MCF 10A (cell line): ENCODE data around the genes UBE2Q1, ADAR and CKS1B.

- PRO-cap, result bidirectional peak, plus-strand start at chr1:154182777, minus-strand start at chr1:154182707; bidirectional peak, plus-strand start at chr1:154182927, minus-strand start at chr1:154182926; bidirectional peak, plus-strand start at chr1:154183293, minus-strand start at chr1:154183187
- RRBS, result 1% methylated on average over 11 of the region's 60 CpGs
Observed at GRCh38 chr1:154182485-154183481, 9.1 kb downstream of the TPM3 start.

DNA sequence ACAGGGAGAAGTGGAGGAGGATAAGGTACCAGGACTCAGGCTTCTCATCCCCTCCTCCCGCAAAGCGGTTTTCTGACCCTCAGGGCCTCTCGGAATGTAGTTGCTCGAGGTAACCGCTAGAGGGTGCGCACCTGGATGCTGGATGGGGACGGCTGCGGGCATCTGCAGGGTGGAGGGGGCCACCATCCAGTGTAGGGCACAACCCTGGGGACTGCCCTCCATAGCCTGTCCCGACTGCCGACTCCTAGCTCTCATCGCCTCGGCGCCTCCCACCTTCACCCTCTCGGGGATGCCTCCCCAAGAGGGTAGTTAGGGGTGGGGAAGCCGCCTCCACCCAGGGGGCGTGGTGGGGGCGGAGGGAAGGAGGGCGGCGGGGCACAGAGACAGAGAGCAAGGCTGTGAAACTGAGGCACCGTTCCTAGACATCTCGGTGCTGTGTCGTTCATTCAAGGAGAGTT is 656 bp upstream of the ATP8B2 start:
- PRO-cap, result unidirectional peak, plus-strand start at position 170 of the sequence; unidirectional peak, plus-strand start at position 189 of the sequence
- RRBS, result no CpG with 5 or more reads among the region's 22 CpGs

DNA sequence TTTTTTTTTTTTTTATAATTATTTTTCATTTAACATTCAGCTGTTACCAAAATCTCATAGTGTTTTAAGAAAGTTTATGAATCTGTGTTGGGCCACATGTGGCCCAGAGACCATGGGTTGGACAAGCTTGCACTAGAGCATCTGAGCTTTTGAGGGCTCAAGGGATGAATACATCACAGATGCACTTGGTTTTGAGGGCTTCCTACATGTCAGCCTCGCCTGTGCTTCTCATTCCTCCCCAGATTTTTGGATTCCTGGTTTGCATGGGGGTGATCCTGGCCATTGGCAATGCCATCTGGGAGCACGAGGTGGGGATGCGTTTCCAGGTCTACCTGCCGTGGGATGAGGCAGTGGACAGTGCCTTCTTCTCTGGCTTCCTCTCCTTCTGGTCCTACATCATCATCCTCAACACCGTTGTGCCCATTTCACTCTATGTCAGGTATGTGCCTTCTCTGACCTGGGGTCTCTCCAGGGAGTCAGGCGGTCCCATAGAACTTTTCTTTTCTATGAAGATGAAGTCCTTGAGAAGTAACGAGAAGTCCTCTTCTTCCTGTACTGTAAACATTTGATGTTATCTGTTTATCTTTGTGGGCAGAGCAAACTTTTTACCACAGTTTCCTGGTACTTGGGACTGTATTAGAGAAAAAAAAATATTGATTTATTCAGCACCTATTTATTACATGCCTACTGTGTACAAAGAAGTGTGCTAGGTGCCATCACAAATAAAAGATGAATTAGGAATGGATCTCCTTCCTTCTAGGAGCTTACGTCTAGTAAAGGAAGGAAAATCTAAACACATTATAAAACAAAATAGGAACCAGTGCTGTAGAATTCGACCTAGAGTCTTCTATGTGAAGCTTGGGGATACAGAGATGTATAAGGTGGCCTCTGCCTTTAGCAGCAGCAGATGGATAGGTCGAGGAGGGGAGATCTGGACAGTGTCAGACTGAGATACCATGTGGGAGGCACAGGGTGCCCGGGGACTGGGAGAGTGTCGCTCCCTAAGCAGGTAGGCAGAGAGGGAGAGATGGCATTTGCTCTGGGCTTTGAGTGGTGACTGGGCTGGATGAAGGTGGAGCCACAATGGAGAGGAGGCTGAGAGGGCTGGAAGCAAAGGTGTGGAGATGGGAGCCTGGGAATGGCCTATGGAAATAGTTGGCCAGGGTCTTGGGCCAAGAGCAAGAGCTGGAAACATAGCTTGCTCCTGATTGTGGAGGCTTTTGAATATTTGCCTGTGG is 12.2 kb downstream of the ATP8B2 start:
- PRO-cap, result no peak
- RRBS, result no CpG with 5 or more reads among the region's 12 CpGs

DNA sequence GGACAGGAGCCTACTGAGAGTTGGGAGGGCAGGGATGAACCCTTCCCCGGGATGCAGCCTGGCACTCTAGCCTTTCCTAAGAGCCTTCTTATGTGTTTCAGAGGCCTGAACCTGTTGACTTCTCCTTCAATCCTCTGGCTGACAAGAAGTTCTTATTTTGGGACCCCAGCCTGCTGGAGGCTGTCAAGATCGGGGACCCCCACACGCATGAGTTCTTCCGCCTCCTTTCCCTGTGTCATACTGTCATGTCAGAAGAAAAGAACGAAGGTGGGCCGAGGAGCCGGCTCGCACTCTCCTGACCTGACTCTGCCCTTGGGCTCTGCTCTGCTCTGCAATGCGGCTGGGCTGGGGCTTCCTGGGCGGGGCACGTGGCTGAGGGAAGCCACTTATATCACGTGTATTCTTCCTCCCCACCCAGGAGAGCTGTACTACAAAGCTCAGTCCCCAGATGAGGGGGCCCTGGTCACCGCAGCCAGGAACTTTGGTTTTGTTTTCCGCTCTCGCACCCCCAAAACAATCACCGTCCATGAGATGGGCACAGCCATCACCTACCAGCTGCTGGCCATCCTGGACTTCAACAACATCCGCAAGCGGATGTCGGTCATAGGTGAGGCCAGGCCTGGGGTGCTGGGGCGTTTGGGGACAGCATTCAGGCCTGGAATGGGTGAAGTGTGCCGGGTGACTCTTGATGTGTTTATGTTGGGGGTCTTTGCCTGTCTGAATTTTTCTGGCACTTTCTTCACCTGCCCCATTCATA is 17.5 kb downstream of the ATP8B2 start:
- PRO-cap, result no peak
- RRBS, result 44% methylated on average over 3 of the region's 21 CpGs

DNA sequence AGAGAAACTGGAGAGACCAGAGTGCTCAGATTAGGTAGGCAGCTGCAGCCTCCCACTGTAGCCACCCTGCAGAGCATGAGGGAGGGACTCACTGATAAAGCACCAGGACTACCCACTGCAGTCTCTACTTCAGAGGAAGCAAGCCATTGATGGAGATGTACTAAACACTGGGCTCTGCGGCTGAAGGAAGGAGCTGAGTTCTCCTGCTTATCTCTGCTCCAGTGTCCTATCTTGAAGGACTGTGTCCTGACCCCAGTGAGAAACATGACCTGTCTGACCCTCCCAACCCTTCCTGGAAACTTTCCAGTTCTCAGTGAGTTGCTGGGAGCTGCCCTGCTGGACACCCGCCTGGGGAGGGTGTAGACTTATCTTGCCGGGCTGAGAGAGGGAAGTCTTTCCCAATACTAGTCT is 29.2 kb downstream of the ATP8B2 start:
- PRO-cap, result no peak
- RRBS, result no CpG with 5 or more reads among the region's 3 CpGs

- PRO-cap, result no peak
- RRBS, result no CpG with 5 or more reads among the region's 10 CpGs
Observed at GRCh38 chr1:154431539-154432190, 26.5 kb downstream of the IL6R start.

- PRO-cap, result no peak
- RRBS, result no CpG with 5 or more reads among the region's 9 CpGs
Observed at GRCh38 chr1:154441849-154442456, 36.8 kb downstream of the IL6R start.

GRCh38 chr1:154558066-154559167 is at the start of gene UBE2Q1:
Gene UBE2Q1, minus strand, starts transcription at chr1:154558662.
- PRO-cap, result bidirectional peak, plus-strand start at chr1:154558992, minus-strand start at chr1:154558677
- RRBS, result 2% methylated on average over 23 of the region's 110 CpGs

- PRO-cap, result no peak
- RRBS, result 43% methylated on average over 1 of the region's 11 CpGs
Observed at GRCh38 chr1:154583376-154584095, 16.0 kb downstream of the CHRNB2 start.

DNA sequence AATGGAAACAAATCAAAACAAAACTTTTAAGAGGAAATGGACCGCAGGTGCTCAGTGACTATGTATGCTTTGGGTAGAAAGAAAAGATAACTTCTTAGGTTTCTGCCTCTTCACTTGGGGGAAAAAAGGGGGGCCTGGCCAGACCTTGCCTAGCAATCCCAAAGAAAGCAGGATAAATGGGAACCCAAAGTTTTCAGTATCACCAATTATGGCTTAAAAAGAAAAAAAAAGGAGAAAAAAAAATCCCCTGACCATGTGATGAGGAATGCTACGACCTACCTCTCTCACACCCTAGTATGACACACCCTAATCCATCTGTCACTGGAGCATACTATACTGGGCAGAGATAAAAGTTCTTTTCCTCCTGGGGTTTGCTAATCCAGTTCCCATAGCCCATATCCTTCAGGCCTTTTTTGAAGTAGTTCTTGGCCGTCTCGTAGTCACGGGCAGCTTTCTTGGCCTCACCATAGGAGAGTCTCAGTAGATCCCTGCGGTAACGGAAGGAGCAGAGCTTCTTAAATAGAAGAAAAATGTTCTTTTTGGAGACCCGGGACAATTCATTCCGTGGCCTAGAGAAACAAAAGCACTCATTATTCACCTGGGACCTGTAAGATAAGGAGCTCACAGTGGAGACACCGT is 17.0 kb downstream of the CHRNB2 start:
- PRO-cap, result no peak
- RRBS, result no CpG with 5 or more reads among the region's 10 CpGs

DNA sequence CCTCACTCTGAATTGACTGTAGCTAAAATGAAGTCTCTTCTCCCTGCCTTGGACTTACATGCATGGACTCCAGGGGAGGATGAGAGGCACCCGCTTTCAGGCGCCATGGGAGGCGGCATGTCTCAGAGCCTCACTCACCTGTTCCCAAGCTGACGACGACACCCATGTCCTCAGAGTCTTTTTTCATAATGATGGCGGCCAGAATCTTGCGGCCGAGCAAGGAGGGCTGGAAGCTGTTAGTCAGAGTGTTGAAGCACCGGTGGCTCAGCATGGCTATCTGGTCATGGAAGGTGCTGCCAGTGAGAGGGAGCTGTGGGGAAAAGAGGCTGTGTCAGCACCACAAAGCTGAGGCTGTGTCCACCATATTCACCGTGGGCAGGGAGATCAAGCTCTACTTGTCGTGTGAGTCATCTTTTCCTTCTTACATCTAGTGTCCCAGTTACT is 18.3 kb downstream of the ADAR start:
- PRO-cap, result no peak
- RRBS, result no CpG with 5 or more reads among the region's 11 CpGs

- PRO-cap, result no peak
- RRBS, result no CpG with 5 or more reads among the region's 5 CpGs
Observed at GRCh38 chr1:154599208-154600163, 8.5 kb downstream of the ADAR start.

- PRO-cap, result bidirectional peak, plus-strand start at chr1:154607946, minus-strand start at chr1:154607962; bidirectional peak, plus-strand start at chr1:154608346, minus-strand start at chr1:154608186
- RRBS, result under 1% methylated on average over 30 of the region's 65 CpGs
Observed at GRCh38 chr1:154607324-154608408, at the start of gene ADAR. Gene ADAR, minus strand, starts transcription at chr1:154608186.

- PRO-cap, result bidirectional peak, plus-strand start at chr1:154937356, minus-strand start at chr1:154936958
- RRBS, result 0% methylated on average over 2 of the region's 34 CpGs
Observed at GRCh38 chr1:154937132-154938089, 892 bp upstream of the PMVK start.

- PRO-cap, result no peak
- RRBS, result no CpG with 5 or more reads among the region's 8 CpGs
Observed at GRCh38 chr1:154968385-154969178, 2.0 kb downstream of the SHC1 start.

- PRO-cap, result bidirectional peak, plus-strand start at chr1:154974681, minus-strand start at chr1:154974376; bidirectional peak, plus-strand start at chr1:154975017, minus-strand start at chr1:154974882
- RRBS, result no CpG with 5 or more reads among the region's 49 CpGs
Observed at GRCh38 chr1:154974597-154975382, at the start of gene CKS1B. Gene CKS1B, plus strand, starts transcription at chr1:154974681.

- PRO-cap, result bidirectional peak, plus-strand start at chr1:155004205, minus-strand start at chr1:155003859
- RRBS, result 1% methylated on average over 4 of the region's 15 CpGs
Observed at GRCh38 chr1:155004067-155004456, 1.5 kb downstream of the ZBTB7B start.

DNA sequence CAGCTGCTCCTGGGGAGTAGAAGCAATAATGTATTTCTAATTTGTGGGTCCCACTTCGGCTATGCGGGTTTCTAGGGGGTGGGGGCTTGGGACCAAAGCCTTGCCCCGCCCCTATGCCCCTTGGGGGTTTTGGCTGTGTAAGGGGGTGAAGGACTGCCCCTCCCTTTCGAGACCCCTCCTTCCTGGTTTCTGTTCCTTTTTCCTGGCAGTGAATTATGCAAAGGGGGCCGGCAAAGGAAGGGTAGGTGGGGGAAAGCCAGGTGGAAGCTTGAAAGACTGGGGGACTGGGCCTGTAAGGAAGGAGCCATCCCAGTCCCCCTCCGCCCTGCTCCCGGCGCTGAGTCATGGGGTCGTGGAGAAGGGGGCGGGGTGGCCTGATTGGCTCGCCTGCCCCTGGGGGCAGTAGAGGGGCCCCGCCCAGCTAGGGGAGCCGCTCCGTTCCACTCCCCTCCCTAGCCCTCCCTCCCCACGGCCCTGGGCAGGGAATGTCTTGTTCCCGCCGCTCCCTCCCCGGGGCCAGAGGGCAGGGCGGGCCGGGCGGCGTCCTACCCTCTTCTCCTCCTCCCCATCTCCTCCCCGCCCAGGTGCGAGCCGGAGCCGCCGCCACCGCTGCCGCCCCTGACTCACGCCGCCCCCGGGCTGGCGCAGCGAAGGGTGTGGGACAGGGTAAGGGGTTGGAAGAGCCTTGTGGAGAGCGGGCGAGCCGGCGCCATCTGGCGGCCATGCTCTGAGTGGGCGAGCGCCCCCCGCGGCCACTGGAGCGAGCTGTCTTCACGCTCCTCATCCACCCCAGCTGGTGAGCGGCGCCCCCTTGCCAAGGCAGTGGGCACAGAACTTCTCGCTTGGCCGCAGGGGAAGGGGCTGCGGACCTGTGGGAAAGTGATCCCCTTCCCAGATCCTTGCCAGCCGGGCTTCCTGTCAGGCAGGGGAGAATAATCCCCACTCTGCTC is 14.6 kb downstream of the ZBTB7B start:
- PRO-cap, result bidirectional peak, plus-strand start at position 519 of the sequence, minus-strand start at position 343 of the sequence; bidirectional peak, plus-strand start at position 835 of the sequence, minus-strand start at position 572 of the sequence
- RRBS, result 2% methylated on average over 20 of the region's 51 CpGs

DNA sequence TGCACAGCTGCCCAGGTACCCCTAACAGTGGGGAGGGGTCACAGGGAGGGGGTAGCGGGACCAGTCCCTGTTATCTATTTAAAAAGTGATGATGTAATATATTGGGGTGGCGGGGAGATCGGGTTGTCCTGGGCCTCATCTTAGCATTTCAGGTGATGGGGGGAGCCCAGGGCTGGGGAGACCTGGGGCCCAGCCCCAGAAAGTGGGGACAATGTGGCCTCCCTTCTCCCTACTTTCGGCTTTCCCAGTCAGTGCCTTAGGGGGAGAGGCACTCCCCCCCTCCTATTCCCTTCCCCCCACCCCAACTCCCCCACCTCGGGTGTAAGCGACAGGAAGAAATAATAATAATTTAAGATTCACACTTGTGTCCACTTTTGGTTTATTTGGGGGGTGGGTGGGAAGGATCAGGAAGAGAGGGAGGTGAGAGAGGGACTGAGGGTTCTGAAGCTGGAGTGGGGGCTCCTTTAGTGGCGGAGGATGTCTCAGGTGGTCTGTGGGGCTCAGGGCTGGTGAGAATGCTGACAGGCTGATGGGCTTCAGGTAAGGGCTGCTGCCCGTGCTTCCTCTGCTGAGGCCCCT is 15.3 kb downstream of the DCST2 start:
- PRO-cap, result no peak
- RRBS, result no CpG with 5 or more reads among the region's 8 CpGs

DNA sequence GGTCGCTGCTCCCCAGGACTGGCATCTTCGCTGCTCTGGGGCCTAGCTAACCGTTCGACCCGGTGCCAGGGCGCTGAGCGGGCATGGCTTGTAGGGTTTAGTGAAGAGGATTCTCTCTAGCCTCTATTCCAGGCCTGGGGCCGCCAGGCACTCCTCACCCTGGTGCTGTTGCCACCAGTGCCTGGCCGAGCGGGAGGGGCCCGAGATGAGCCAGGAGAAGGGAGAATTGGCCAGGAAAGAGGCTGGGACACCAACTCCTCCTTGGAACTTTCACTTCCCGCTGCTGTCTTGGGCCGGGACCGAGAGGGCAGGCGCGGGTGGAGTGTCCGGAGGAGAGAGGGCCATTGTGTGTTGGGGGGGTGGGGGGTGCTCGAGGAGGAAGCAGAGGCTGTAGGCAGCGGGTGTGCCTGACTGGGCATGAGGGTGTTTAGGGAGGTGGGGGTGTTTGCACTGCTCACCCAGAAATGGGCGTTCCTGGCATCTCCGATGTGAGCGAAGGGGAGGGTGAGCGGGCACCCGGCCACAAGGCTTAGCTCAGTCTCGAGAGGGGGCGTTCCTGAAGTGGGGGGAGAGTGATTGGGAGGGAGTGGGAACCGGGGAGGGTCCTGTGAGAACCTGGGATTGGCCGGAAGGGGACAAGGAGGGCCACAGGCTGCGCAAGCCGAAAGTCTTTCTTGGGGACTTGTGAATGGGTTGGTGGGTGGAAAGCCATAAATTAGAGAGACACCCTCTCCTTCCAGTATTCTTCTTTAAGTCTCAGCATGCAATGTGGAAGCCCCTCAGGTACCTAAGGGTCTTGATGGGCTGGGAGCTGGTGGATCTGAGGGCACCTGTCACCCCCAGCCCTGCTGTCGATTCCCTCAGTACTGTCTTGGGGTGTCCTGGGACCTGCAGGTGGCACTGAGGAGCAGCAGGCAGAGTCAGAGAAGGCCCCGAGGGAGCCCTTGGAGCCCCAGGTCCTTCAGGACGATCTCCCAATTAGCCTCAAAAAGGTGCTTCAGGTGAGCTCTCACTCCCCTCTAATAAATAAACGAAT is 979 bp downstream of the ADAM15 start:
- PRO-cap, result bidirectional peak, plus-strand start at position 181 of the sequence, minus-strand start at position 152 of the sequence; bidirectional peak, plus-strand start at position 610 of the sequence, minus-strand start at position 419 of the sequence; bidirectional peak, plus-strand start at position 923 of the sequence, minus-strand start at position 868 of the sequence
- RRBS, result 2% methylated on average over 4 of the region's 34 CpGs